Gastroesophageal sphincter (tissue), 4 donors: ENCODE results near the genes WFDC12, PI3 and TP53RK.

DNA sequence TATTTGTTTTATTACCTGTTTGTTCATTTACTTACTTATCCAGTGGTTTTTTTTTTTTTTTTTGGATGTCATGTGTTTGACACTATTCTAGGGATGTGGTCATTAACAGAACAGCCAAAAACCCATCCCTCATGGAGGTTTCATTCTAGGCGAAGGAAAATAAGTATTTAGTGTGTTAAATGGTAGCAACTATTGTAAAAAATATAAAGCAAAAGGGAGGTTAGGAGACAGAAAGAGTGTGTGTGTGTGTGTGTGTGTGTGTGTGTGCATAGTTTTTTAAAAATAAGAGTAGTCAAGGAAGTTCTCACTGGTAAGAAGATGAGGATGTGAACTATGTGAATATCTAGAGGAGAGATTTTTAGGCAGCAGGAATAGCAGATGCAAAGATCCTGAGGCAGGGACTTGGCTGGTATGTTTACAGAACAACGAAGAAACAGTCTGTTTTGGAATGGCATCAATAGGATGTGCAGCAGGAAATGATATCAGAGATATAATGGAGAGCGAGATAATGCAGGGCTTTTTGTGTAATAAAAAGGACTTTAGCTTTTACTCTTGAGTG, 59.9 kb downstream of the STK4 start:
- PRO-cap: no peak
- RAMPAGE, long total RNA, 4 experiments: no peak in any of the 4 experiments

DNA sequence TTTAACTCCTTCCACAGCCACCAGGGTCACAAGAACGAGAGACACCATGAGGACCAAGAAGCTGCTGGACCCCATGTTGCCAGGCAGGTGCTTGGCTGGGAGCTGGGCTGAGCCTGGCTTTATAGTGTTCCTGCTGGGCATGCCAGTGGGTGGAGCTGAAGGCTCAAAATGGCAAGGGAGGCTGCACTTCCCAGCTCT, at the start of gene WFDC12:
TSS of gene WFDC12 (minus strand) at position 93 of the 198 bp plus-strand sequence.
- PRO-cap: no peak
- RAMPAGE, long total RNA, 4 experiments: no peak in any of the 4 experiments

DNA sequence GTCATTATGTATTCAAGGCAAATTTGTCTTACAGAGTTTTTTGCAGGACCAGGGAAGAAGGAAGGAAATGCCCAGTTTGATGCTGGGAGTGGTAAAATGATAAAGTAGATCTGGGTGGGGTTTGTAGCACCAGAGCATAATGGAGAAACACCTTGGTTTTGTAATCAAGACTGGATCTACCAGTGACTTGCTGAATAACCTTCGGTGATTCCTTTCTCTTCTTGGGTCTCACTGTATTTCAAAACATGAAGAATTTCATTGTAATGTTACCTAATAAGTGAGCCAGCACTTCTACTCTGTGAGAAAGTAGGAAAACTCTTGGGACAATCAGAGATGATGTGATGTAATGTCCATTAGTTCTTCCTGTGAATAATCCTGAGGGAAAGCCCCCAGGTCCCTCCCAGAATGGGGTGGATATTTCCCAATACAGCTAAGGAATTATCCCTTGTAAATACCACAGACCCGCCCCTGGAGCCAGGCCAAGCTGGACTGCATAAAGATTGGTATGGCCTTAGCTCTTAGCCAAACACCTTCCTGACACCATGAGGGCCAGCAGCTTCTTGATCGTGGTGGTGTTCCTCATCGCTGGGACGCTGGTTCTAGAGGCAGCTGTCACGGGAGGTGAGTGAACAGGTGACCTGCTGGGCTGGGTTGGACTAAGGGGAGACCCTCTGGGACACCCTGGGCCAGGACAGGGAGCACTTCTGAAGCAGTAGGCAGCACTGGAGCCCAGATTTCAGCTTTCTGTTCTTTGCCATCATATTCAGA, at the start of gene PI3:
TSS of gene PI3 (plus strand) at position 522 of the 768 bp plus-strand sequence.
- PRO-cap: no peak
- RAMPAGE, long total RNA, 4 experiments: no peak in any of the 4 experiments

DNA sequence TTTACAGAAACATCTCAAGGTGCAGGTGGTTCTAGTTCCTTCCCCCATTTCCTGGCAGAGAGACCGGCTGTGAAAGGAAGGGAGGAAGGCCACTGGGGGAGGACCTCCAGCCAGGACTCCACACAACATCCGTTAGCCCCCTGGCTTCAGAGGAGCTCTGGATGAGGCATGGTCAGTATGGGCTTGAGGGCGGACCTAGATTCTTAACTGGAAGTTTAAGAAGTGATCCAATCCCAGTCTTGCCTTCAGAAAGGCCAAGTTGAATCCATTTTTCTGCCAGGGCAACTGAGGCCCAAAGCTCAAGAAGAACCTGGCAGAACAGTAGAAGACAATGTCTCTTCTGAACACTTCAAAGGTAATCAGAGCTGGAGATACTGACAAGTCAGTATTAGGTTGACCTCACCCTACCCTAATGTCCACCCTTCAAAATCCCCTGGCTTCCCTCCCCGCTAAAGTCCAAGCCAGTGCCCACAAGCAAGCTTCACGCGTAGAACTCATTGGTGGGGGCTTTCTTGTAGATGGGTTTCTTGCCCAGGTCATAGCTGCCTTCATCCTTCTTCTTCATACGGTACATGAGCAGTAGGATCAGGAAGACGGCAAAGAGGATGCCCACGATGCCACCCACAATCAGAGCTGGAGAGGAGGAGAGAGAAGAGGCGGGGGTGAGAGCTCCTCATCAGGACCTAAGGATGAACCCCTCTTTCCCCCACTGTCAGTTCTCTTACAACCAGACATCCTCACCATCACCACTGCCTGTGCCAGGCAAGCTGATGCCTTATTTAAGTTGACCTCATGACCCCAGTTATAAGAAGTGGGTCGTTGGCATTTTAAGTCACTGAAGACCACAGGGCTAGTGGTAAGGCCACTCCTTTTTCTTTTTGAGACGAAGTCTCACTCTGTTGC, 18.9 kb upstream of the MATN4 start:
- PRO-cap: no peak
- RAMPAGE, long total RNA, 4 experiments: no peak in any of the 4 experiments

GRCh38 chr20:45373107-45374340, 4.6 kb downstream of the TP53TG5 start:
- PRO-cap: unidirectional peak, minus-strand start at chr20:45373994
- RAMPAGE, long total RNA, 4 experiments: no peak in any of the 4 experiments

DNA sequence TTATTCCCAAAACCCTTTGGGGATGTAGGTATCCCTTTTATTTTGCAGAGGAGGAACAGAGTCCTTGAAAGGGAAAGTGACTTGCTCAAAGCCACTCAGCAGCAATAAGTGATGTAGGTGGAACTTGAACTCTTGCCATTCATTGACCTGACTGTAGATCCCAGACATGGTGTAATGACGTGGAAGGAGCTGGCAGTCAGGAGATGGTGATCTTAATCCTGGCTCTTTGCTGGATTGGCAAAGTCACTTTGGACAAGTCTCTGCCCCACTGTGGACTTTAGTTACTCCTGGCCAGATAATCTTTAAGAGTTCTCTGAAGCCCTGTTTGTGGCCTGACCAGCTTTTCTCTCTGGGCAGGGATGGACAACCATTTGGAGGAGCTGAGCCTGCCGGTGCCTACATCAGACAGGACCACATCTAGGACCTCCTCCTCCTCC, 1.5 kb downstream of the DBNDD2 start:
- PRO-cap: no peak
- RAMPAGE, long total RNA, 4 experiments: no peak in any of the 4 experiments

- PRO-cap: unidirectional peak, minus-strand start at chr20:45934941; bidirectional peak, plus-strand start at chr20:45935400, minus-strand start at chr20:45935053
- RAMPAGE, long total RNA, 4 experiments: start-site peak on the plus strand in 1 of 4 experiments, at chr20:45935307-45935345 at its widest, 16 reads per replicate; start-site peak on the minus strand in 2 of 4 experiments, at chr20:45935068-45935092 at its widest, 14 to 33 reads per replicate
Measured at GRCh38 chr20:45934771-45935683, 544 bp downstream of the PCIF1 start.

DNA sequence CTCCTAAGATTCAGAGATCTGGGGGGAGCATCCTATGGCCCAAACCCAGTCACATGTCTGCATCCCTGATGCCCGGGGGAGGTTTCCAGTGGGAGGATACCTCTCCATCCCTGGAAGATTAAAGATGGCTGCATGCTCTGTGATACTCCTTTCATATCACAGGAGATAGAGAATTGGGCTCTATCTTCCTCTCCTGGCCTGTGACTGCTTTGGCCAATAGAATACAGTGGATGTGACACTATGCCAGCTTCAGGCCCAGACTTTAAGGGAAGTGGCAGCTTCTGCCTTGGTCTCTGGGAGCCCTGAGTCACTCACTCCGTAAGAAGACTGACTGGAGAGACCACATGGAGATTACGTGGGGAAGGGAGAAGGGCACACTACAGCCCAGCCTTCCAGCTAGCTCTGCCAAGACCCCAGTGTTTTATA, 10.4 kb upstream of the MMP9 start:
- PRO-cap: no peak
- RAMPAGE, long total RNA, 4 experiments: no peak in any of the 4 experiments

DNA sequence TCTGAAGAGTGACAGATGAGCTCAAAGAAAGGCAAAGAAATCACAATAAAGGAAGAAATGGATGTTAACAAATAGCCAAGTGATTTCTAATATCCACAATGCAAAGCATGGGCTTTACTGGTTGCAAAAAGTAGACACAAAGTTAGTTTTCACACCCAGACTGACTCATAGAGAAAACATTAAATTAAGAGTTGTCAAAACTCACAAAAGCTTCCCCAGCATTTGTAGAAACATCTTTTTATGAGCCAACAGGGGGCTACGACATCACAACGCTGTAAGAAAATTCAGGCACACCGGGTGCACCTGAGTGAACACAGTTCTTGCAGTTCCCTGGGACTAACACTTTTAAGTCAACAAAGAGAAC, 1.4 kb downstream of the NCOA5 start:
- PRO-cap: no peak
- RAMPAGE, long total RNA, 4 experiments: no peak in any of the 4 experiments

DNA sequence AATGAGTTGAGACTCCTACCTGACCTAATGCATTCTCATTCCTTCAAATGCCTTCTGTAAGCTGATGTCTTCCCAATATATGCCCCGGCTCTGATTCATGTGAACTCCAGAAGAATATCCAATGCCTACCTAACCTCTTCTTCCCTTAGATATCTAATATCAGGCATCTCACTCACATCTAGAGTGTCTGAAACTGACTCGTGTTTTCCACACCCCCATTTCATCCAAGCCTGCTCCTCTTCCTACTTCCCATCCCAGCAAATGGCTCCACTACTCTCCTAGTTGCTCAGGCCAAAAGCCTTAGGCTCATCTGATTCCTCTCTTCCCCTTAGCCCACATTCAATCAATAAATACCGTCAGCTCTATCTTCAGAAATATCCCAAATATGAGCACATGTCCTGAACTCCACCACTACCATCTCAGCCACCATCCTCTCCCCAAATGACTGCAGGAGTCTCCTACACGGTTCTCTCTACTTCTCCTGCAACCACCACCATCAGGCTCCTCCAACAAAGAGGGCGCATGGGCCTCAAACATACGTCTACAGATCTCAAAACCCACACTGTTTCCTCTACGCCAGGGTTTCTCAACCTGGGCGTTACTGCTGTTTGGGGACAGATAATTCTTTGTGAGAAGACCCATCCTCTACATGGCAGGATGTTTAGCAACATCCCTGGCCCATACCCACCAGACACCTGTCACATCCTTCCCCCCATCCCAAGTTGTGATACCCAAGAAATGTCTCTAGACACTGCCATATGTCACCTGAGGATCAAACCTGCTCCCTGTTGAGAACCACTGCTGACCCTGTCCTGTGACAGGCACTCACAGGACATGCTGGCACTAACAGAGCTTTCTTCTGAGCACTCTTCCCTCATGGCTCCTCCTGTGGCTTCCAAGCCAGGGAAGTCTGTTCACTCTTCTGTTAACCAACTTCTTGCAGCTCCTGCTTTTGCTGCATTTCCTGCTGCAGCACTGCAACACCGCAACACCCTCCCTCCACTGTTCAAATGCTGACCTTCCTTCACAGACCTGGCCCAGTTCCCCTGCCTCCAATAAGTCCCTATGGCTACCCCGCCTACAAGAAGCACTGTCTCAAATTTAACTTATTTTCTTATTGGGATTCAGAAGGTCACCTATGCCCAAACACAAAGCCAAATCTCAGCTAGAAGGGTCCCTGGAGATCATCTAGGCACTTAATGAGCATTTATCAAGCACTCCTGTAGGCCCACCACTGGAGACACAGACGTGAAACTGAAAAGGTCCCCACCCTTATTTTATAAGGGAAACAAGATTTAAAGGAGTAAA, 2.8 kb downstream of the SLC35C2 start:
- PRO-cap: no peak
- RAMPAGE, long total RNA, 4 experiments: no peak in any of the 4 experiments

DNA sequence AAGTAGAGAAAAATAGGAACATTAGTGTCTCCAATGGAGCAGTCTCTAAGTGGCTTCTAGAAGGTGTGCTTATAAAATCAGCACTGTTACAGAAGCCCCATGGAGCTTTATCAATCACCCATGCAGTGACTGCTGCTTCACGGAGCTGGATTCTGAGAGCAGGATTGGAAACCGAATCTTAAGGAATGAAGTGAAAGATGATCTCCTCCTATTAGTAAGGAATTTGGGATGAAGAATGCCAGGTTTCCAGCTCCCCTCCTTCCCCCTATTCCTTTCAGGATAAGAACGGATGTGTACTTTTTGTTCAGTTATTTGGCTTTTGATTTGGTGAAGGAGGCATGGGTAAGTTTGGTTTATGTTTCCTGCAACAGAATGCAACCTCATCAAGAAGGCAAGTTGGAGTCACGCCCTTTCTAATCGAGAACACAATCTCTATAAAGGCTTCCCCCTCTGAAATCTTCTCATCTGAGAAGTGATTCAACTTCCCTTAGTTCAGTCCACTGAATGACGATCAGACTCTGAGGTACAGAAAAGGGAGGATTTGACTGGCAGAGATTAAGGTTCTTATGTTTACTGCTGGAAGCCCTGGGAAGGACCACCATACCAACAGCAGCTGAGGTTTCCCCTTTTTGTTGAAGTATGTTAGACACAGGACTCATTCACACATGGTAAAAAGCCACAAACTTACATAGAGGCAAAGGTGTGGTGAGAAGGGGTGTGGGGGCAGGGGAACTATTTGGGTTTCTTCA, 5.5 kb downstream of the ELMO2 start:
- PRO-cap: no peak
- RAMPAGE, long total RNA, 4 experiments: no peak in any of the 4 experiments

GRCh38 chr20:46458500-46459654, 52.5 kb upstream of the ELMO2 start:
- PRO-cap: no peak
- RAMPAGE, long total RNA, 4 experiments: no peak in any of the 4 experiments

DNA sequence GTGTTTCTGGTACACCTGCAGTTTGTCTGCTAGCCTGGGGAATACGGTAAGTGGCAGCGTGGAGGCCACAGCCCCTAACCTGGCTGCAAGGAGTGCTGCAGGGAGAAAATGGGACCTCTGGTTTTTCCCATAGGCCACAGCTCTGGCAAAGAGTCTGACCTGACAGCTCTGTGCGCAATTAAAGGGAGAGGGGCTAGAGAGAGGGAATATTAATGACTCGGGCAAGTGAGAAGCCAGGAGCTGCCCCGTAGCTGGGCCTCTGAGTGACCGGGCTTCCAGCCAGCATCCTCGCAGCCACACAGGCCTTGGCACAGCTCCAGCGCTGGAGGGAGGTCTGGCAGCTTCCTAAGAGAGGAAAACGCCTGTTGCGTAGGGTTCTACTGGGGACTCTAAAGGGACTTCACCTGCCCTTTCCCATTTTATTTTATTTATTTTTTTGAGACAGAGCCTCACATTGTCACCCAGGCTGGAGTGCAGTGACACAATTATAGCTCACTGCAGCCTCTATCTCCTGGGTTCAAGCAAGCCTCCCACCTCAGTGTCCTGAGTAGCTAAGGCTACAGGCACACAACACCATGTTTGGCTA, 18.2 kb upstream of the OCSTAMP start:
- PRO-cap: no peak
- RAMPAGE, long total RNA, 4 experiments: no peak in any of the 4 experiments

GRCh38 chr20:46607237-46607664, 44.0 kb downstream of the SLC13A3 start:
- PRO-cap: no peak
- RAMPAGE, long total RNA, 4 experiments: no peak in any of the 4 experiments

DNA sequence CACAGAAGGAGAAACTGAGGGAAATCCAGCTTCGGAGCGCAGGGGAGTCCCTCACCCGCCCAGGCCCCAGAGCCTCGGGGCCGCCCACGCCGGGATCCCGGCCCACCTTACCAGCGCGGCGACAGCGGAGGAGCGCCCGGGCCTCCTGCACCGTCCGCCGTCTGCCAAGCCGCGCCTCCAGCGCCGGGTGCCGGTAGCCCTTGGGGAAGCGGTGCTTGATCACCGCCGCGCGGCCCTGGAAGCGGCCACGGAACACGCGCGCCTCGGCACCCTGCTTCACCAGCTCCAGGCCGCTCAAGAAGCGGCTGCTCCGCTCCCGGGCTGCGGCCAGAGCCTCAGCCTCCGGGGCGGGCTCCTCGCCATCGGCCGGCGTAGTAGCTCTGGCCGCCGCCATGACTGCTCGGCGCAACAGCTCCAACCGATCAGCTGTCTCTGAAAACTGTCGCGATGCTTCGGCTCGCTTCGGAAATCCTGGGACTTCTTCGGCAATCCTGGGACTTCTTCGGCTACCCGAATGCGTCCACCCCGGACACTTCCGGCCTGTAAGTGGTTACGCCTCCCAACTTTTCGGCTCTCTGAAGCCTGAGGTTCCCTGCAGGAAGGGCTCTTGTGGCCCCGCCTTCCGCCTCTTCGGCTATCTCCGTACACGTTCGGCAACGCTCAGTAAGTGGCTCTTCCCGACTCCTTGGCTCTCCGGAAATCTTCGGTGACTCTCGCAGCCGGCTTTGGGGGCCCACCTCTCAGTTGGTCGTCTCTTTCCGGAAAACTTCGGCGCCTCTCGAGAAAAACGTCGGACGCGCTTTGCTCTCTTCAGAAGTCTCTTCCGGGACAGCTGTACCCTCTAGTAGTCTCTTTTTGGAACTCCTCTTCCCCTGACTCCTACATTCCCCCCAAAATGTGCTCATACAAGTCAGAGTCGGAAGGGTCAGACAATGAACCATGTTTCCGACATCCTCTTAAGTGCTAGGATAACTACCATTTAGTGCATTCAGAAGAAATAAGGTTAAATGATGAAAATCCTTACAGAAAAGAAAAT, at the start of gene TP53RK:
TSS of gene TP53RK (minus strand) at position 424 of the 1,036 bp plus-strand sequence.
- PRO-cap: bidirectional peak, plus-strand start at position 160 of the sequence, minus-strand start at position 163 of the sequence; bidirectional peak, plus-strand start at position 763 of the sequence, minus-strand start at position 382 of the sequence
- RAMPAGE, long total RNA, 4 experiments: no peak in any of the 4 experiments

DNA sequence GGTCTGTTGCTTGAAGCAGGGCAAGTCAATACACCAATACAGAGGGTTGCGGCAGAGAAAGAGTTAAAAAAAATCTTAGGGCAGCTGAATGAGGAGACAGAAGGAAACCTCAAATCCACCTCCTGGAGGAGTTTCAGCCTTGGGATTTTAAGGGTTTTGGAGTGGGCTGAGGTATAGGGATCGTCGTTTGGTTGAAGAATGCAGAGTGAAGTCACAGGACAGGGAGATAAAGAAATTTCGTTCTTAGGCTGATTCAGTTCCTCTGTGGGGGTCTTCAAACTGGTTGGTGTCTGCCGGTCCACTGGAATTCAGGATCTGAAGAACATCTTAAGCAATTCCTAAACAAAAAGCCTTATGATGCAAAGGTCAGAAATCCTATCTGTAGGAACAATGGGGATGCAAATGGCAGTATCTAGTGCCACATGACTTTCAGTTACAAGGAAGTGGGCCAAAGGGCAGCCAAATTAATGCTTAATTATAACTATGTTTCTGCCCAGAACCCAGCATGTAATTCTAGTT, 4.8 kb upstream of the SLC2A10 start:
- PRO-cap: no peak
- RAMPAGE, long total RNA, 4 experiments: no peak in any of the 4 experiments

DNA sequence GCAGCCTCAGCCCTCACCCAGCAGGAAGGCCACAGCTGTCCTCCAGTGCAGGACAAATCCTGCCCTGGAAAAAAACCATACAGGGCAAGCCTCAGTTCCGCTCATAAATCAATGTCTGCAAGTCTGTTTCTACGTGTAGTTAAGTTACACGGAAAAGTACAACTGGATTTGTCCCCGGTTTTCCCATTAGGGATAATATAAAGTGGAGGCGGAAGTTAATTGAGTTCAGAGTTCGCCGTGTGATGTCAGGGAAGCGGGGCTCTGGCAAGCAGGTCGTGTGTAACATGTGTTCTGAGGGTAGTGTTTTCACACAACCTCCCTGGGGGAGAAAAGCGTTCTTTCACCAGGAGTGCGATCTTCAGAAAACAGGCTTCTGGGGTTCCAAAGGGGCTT, 44.2 kb upstream of the EYA2 start:
- PRO-cap: no peak
- RAMPAGE, long total RNA, 4 experiments: no peak in any of the 4 experiments

DNA sequence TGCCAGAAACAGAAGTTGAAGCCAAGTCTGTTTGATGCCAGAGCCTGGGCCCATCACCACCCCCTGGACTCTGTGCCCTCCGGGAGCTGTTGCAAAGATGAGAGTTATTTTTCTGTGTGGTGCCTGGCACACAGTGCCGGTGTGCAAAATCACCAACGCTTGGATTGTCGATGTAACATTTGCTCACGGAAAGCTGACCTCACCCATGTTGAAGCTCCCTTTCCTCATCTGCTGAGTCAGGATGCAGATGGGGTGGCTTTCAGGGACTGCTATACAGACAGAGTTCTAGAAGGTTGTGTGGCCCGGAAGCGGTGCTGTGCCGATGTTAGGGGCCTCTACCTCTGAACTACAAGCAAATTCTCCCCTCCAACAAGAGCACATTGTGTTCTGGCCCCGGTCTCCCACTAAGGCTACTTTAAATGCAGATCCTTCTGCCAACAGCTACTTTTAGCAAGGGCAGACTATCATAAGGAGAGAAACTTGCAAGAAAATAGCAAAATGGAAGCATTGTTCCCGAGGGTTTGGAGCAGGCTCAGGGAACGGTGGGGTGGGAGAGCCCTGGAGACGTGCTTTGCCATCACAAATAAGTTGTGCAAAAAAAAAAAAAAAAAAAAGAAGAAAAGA, 34.0 kb downstream of the EYA2 start:
- PRO-cap: no peak
- RAMPAGE, long total RNA, 4 experiments: no peak in any of the 4 experiments

- PRO-cap: no peak
- RAMPAGE, long total RNA, 4 experiments: no peak in any of the 4 experiments
Measured at GRCh38 chr20:46991878-46992297, 97.2 kb downstream of the EYA2 start.

DNA sequence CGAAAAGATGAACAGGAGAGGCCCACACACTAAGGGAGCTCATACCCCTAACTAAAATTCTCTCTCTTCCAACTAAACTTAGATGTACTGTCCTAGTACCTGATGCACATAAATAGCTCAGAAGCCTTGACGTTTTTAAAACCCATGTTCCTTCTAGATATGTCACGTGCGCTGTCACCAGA, 142.6 kb downstream of the ZMYND8 start:
- PRO-cap: no peak
- RAMPAGE, long total RNA, 4 experiments: no peak in any of the 4 experiments